ENCODE measurements around the genes TCEANC2 and PARS2.

DNA sequence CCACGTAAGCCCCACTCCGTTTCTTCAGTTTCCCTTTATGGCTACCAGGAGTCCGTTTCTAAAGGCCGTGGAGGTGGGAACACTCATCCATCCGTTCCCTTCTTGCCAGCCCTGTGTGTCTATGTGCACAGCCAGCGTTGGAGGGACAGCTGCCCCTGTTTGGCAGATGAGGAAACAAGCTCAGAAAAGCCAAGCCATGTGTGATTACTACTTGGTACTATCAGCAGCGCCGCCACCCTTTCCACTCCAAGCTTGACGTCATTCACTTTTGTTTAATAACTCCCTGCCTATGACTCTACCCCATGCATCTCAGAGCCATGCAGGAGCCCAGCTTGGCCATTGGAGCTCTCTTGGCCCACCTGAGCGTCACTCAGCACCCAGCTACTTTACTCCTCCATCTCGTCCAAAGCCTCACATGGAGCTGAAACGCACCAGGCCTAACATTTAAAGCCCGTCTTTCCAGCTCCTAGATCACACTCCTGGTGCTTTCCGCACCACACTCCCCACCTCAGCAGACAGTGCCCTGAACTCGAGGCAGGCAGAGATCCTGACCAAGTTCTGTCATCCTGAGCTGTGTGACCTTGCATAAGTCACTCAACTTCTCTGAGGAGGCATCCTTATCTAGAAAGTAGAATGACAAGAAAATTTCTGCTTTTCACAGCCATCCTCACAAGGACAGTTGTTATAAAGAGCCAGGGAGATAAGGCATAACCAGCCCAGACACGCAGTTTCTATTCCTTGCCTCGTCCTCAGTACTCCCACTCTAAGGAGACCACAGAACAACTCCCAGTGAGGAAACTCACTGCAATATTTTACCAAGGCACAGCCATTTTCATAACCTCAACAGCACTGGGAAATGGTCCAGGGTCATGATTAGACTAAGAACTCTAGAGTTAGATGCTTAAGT, 3.3 kb downstream of the LRP8 start:
- PRO-cap = no peak
- RRBS, 2 experiments = no CpG with 5 or more reads among the region's 17 CpGs

DNA sequence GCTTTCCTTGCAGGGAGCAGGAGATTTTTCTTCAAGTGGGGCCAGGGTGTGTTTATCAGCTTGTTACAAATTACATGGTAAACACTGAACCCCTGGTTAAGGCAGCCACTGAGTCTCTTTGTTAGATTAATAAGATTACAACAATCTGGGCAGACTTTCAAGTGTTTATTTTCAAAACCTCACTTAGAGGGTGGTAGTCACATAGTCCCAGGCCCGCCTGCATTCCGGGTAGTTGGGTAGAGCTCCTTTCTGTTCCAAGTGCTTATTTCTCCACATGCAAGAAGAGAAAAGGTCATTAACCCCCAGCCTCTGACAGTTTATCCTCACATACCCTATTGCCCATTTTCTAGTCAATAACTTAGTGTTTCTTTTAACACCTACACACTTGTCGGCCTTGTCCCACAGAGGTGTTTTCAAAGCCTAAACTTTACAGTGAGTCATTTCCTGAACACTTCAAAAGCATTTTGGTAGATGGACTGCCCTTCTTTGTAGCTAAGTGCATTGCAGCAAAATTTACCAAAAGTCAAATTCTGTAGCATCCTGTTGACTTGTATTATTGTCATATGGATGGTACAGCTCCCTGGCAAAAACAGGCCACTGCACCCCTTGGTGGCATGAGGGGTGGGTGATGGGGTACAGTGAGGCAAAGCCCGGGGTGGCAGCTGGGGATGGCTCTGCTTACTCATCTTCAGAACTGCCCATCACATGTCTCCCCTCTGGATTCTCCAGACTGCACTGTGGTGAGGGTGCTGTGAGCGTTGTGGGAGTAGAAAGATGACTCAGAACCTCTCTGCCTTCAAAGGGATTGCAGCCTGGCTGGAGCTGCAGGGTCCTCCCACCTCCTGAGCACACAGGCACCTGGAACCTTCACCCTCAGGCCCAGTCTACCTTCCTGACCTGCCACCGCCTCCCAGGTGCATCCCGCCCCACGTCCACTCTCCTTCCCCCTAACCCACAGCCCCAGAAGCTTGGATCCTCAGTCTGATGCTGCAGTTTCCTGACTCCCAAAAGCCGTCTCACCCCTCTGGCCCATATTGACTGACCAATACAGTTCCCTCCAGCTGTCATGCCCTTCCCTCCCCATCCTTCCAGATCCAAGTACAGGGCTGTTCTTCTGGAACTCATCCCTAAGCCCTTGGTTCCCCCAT, 45.8 kb upstream of the DMRTB1 start:
- PRO-cap = no peak
- RRBS, 2 experiments = no CpG with 5 or more reads among the region's 9 CpGs

GRCh38 chr1:53434247-53435207, 24.7 kb upstream of the DMRTB1 start:
- PRO-cap = no peak
- RRBS, 2 experiments = no CpG with 5 or more reads among the region's 16 CpGs

GRCh38 chr1:53509280-53509744, 50.1 kb downstream of the DMRTB1 start:
- PRO-cap = no peak
- RRBS, 2 experiments = no CpG with 5 or more reads among the region's 13 CpGs

DNA sequence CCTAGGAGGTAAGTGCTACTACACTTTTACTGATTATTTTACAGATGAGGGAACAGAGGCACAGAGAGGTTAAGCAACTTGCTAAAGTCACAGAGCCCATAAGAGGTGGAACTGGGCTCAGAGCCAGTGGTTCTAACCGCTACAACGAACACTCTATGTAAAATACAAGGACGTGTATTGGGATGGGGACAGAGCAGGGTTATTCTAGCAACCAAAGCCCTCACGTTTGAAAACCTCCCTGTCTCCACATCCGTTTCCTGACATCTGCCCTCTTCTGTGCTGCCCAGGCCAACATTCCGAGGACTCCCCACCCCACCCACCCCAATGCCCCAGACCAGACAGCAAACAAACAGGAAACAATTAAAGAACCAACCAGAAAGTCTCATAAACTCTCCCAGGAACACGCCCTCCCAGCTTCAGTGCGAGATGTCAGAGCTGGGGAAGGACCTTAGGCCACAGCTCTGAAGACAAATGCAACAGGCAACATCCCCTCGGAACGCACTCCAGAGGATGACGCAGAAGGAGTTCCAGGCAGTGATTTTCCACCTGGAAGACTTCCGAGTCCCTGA, 41.1 kb downstream of the GLIS1 start:
- PRO-cap = no peak
- RRBS, 2 experiments = no CpG with 5 or more reads among the region's 12 CpGs

DNA sequence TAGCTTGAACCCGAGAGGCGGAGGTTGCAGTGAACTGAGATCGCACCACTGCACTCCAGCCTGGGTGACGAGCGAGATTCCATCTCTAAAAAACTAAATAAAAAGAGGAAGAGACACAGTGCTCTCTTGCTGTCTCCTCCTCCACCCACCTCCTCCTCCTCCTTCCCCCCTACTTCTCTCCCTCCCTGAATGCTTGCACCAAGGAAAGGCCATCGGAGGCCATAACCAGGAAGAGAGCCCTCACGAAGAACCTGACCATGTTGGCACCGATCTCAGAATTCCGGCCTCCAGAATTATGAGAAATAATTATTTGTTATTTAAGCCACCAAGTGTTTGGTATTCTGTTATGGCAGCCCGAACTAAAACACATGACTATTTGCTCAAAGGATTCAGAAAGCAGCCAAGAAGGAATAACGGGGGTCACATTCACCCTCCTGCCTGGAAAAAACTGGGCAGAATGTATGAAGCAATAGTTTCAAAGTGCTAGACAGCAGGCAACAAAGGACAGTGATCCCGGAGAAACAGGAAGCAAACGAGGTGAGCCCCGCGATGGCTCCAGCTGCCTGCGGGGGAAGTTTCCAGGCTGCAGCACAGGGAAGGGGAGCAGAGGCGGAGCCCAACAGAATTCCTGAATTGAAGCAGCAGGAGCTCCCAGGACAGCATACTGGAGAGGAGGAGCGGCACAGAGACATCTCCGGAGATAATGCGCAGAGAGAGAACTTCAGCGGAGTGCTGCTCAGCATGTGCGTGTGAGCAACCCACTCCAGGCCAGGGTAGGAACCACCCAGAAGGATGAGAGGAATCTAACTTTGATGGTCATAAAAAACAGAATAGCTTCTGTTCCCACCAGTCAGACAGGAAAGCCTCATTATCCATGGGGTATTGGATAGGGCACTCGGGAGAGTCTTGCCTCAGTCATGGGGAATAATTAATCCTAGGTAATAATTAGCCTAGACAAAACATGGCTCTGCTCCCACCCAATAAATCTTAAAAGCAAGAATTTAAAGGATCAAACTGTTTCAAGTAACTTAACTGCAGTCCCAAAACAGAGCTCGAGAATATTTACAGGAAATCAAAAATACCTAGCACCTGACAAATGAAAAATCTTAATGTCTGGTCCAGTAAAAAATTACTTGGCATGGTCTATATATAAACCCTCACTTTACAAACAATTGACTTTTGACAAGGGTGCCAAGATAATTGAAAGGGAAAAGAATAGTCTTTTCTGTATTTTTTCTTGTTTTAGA, 35.5 kb downstream of the LDLRAD1 start:
- PRO-cap = no peak
- RRBS, 2 experiments = no CpG with 5 or more reads among the region's 24 CpGs

DNA sequence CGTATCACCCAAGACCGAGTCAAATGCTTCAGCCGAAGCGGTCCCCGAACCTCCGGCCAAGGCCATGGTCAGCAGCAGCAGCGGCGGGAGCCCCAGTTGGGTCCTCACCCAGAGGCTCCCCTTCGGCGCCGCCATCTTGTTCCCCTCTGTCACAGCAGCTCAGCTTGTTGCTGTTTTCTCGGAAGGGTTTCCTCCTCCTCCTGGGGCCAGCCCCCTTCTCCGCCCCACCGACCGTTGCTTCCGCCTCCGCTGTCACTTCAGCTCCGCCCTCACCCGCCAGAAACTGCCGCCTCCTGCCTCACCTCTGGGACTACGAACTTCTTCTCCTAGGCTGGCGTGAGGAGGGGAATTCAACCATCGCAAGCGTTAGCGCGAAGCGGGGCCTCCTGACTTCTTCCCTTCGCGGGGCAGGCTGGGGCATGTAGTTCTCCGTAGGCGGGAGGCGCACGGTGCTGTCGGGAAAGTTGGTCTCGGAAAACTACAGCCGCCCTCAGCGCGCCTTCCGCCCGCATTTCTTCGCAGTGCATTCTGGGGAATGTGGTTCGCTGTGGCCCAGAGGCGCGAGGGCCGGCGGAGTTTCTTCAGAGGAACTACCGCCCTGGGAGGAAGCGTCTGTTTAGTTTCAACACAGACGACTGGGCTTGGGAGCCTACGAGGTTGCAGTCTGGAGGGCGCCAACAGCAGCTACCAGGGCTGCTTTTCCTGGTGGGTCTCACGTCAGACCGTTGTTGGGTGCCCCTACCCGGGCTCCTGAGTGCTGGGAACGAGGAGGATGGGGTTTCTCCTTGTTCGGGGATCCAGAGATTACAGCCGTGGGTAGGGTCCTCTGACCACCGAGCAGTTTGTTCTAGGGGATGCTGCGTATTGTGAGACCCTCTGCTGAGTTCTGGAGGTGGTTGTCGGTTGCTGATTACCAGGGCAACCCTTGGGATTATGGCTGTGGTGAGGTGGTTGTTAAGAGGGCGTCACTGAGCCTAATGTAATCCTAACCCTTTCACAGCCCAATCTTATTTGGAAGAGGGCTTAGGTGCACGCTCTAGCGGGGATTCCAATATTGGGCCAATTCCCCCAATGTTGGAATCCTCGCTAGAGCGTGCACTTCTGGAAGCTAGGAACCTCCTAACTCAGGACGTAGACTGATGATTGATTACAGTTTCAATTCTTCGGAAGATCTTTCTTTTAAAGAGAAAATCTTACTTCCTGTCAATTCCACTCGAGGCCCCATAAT, at the start of gene TCEANC2:
TSS of gene TCEANC2 (plus strand) at position 555 of the 1,228 bp plus-strand sequence.
- PRO-cap = bidirectional peak, plus-strand start at position 279 of the sequence, minus-strand start at position 148 of the sequence; bidirectional peak, plus-strand start at position 555 of the sequence, minus-strand start at position 368 of the sequence; bidirectional peak, plus-strand start at position 1,004 of the sequence, minus-strand start at position 981 of the sequence
- RRBS, 2 experiments = 1% methylated on average over 6 of the region's 68 CpGs

DNA sequence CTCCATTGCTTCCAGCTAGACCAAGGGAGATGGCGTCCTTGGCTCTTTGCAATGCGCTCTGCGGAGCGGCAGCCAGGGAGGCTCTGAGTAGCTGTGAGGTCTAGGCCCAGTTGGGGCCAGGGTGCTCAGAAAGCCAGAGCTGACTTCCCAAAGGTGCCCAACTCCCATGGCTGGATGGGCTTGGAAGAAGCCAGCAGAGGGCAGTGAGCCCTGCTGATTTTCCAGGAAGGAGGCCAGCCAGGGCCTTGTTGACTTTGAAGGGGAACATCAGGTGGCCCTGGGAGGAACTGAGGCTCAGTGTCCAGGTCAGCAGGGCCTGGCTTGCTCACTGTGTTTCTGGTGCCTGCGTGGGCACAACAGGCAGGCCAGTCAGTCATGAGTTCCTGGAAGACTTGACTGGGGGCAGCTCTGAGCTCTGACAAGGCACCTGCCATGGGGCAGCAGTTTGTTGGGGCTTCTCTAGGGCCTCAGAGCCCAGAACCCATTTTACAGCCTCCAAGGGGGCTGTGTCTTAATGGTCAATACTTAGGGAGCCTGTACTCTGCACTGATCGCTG, 27.1 kb downstream of the CDCP2 start:
- PRO-cap = no peak
- RRBS, 2 experiments = no CpG with 5 or more reads among the region's 6 CpGs

- PRO-cap = unidirectional peak, plus-strand start at chr1:54226033
- RRBS, 2 experiments = 91 to 93% methylated on average over 2 of the region's 23 CpGs
These were observed 25.7 kb downstream of the MRPL37 start for GRCh38 chr1:54225356-54226281.

GRCh38 chr1:54277771-54278250, 77.8 kb downstream of the MRPL37 start:
- PRO-cap = no peak
- RRBS, 2 experiments = no CpG with 5 or more reads among the region's 3 CpGs

DNA sequence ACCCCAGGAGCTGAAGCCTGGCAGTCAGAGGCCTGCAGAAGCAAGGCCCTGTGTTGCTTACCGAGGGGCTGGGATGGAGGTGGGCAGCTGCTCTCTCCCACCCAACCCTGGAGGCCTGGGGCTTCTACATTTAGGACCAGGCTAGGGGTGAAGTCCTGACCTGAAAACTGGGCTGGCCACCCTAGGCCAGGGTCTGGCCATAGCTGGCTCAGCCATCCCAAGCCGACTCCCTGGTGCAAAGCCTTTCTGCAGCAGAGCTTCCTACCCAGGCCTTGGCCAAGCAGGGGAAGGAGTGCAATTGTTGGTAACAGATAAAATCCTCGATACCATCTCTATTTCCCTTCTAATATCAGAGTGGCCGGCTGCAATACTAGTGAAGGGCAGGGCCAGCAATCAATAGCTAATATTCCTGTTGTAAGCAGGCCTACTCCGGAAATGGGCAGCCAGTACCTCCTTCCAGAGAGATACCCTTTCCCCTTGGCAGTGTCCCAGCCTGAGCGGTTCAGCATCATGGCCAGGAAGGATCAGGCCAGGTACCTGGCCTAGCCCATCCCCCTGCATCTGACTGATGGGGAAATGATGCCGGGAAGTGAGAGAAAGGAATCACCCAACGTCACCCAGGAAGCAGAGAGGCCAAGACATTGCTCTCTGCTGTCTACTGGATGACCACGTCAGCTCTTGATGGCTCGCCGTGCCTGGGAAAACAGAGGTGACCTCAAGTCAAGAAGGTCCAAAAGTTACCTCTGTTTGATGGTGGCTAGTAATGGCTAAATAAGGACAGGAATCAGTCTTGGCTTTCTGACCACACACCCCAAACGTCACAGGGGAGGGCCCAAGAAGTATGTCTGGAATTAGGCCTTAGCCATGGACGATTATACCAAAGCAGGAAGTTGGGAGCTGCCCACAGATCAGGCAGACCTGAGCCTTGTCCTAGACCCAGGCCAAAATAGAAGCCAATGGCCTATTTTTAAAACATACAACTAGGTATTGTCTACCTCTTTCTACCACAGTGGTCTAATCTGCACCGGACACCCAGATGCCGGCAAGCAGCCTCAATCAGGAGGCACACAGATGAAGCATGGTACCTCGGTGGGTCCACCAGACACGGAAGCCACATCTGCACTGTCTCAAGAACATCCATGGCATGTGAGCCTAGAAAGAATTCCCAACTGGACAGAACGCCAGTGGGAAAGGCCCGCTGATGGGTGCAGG, 79.0 kb downstream of the MRPL37 start:
- PRO-cap = no peak
- RRBS, 2 experiments = 100% methylated on average over 1 of the region's 19 CpGs; no CpG with 5 or more reads in 1 of the 2 experiments

GRCh38 chr1:54296196-54296819, 96.3 kb downstream of the MRPL37 start:
- PRO-cap = no peak
- RRBS, 2 experiments = 90% methylated on average over 2 of the region's 8 CpGs; no CpG with 5 or more reads in 1 of the 2 experiments

- PRO-cap = no peak
- RRBS, 2 experiments = no CpG with 5 or more reads among the region's 8 CpGs
These were observed 129.5 kb downstream of the MRPL37 start for GRCh38 chr1:54329230-54330142.

DNA sequence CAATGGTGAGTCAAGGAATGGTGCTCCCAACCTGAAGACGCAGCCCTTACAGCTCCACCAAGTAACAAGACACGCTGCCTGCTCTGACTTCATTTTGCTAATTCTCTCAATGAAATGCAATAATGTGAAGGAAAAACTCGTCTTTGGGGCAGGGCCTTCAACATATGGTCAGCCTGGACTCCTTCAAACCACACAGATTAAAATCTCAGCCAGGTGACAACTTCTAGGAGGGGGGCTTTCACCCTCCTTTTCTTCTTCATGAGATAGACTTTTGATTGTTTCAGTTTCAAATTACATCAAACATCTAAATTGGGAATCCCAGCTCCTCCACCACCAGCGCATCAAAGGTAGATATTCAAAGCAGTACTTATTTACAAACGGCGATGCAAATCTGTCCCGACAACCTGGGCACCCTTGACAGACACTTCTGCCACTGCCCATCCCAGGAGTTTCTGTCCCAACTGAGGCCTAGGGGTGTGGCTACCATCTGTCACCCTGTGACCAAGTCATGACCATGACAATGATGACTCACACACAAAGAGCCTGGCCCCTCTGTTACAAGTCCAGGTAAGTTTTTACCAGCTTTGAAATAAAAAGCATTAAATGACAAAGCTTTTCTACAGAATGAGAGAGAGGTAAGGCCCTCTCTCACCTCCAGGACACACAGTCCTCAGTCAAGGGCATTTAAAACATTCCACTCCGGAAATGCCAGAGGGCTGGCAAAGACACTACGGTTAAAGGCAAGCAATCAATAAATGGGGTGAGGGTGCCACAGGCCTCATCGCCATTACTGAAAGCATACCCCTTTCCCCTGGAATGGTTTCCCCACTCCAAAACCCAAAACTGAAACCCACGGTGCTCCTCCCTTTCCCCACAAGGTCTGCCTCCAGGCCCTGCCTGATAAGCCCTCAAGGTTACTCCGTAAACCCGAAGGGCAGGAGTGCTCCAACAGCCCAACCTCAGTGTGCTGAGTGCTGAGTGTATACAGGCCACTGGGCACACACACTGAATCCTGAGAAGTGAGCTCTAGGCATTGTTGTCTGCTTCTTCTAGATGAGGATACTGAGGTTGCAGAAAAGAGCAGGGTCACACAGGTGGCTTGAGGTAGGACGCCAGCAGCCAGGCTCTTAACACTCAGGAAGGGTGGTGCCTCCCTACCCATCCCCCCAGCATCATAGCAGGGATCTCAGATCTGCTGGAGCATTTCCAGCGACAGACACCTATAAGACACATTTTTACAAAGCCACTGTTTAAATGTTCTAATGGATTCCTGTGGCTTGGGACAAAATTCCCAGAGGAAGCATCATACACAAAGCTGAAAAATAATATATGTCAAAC, 171.2 kb upstream of the ACOT11 start:
- PRO-cap = no peak
- RRBS, 2 experiments = no CpG with 5 or more reads among the region's 15 CpGs

DNA sequence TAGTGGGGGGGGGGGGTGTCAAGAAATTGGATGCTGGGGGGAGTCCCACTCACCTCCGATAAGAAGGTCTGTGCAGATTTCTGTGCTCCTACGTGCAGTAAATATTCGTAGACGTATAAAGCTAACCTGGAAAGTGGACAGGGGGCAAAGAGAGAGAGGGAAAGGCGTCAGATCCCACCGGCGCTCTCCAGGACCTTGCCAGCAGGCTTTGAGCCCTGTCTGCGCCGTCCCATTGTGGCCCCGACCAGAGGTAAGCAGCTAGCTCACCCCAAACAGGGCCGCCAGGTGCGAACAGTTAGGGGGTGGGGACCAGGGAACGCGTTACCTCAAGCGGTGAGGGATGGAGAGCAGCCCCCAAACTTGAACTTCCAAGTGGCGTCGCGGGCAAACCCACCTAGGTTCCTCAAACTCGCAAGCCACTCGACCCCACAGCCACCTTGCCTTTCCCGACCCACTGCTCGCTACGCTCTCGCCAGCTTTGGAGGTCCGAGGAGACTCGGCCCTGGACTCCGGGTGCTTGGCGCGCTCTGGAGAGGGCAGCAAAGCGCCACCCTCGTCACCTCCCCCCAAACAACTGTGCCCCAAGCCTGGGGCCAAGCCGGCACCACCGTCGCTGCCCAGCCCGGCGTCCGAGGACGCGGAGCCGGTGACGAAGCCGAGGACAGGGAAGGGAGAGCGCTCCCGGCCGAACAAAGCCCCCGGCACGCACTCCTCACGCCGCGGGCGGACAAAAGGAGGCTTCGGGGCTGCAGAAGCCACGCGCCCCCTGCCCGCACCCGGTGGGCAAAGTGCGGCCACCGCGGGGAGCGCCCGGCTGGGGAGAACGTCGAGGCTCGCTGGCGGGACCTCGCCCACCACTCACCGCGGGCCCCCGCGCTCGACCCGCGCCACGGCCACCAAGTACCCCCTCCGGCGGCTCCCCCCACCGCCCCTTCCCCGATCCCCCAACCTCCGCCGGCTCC, 142.9 kb upstream of the ACOT11 start:
- PRO-cap = bidirectional peak, plus-strand start at position 632 of the sequence, minus-strand start at position 576 of the sequence
- RRBS, 2 experiments = 2 to 9% methylated on average over 28 to 33 of the region's 80 CpGs

GRCh38 chr1:54463551-54464025, 84.4 kb upstream of the ACOT11 start:
- PRO-cap = no peak
- RRBS, 2 experiments = no CpG with 5 or more reads among the region's 8 CpGs

DNA sequence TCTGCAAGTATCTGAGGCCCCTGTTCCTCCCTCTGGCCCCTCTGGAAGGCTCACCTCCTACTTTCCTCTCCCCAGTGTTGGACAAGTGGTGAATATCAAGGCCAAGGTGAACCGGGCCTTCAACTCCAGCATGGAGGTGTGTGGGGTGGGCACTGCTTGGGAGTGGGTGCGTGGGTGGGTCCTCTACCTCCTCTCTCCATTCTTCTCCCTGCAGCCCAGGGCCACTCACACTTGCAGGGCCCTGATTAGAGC, 30.9 kb downstream of the FAM151A start:
- PRO-cap = no peak
- RRBS, 2 experiments = no CpG with 5 or more reads among the region's 2 CpGs

GRCh38 chr1:54764388-54765310, at the start of gene PARS2:
Gene PARS2 (minus strand): TSS chr1:54764523.
- PRO-cap = bidirectional peak, plus-strand start at chr1:54764827, minus-strand start at chr1:54764458
- RRBS, 2 experiments = 0 to 1% methylated on average over 2 to 4 of the region's 46 CpGs

GRCh38 chr1:54796196-54796589, 4.9 kb downstream of the TTC22 start:
- PRO-cap = no peak
- RRBS, 2 experiments = 84 to 85% methylated on average over 4 of the region's 14 CpGs

- PRO-cap = no peak
- RRBS, 2 experiments = no CpG with 5 or more reads among the region's 5 CpGs
These were observed 39.3 kb downstream of the DHCR24 start for GRCh38 chr1:54847351-54848484.